ENCODE measurements around a stretch of chr1.

DNA sequence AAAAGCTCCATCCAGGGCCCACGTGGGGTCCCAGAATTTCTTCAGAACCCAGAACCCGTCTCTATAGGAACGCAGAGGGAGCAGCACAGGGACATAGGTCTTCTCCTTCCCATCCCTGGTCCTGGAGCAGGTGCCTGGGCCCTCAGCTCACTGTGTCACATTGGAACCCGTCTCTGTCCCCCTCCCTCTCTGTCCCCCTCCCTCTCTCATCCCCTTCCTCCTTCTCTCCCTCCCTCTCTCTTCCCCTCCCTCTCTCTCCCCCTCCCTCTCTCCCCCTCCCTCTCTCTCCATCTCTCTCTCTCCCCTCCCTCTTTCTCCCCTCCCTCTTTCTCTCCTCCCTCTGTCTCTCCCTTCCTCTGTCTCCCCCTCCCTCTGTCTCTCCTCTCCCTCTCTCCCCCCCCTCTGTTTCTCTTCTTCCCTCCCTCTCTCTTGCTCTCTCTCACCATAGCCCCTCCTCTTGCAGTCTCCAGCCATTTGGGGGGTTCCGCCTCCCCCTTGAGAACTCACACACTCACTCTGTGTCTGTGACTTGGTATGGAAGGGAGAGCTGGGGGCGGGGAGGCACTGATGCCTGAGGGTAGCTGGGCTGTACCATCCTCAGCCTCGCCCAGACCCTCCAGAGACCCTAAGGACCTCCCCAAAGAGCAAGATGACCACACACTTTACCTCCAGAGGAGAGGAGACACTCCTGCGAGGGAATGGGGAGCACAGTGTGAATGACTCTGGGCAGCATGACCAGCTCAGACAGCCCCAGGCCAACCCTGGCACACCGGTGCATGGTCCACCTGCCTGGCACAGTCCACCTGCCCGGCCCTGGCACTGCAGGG, 102.9 kb upstream of the ARHGEF16 start:
- PRO-cap: no peak

- PRO-cap: no peak
These were observed 80.8 kb upstream of the ARHGEF16 start for GRCh38 chr1:3373596-3374221.

GRCh38 chr1:3457216-3458147, 3.0 kb downstream of the ARHGEF16 start:
- PRO-cap: no peak

- PRO-cap: no peak
These were observed 75.0 kb downstream of the ARHGEF16 start for GRCh38 chr1:3529409-3529851.

DNA sequence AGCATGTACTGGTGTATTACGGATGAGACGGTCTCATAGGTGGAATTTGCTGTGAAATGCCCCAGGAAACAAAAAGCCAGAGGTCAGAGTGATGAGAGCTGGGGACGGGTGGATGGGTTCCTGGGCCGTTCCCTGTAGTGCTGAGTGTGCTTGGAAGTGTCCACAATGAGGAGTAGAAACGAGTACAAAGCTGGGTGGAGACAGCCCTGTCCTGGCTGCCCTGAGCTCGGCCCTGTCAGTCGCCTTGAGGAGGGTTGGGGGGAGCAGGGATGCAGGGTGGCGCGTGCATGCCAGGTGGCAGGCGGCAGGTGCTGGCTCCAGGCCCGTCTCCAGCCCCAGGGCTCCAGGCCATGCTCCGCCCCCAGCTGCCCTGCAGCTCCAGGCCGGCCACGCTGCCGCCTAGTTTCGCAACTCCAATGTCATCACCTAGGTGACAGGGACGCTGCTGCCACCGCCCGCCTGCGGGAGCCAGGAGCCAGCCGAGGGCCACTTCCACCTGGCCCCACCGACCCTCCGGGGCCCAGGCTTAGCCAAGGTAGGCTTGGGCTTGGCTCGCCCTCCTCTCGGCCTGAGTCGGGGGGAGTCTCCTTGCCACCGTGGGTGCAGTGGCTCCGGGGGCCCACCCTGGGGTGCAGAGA, 16.4 kb downstream of the TP73 start:
- PRO-cap: no peak

GRCh38 chr1:3740969-3741876, 11.0 kb upstream of the CCDC27 start:
- PRO-cap: no peak

- PRO-cap: no peak
These were observed 6.5 kb downstream of the SMIM1 start for GRCh38 chr1:3778790-3779766.

GRCh38 chr1:3783909-3784951, 11.7 kb downstream of the SMIM1 start:
- PRO-cap: no peak

GRCh38 chr1:4027538-4027961, 127.5 kb upstream of the C1orf174 start:
- PRO-cap: bidirectional peak, plus-strand start at chr1:4027753, minus-strand start at chr1:4027646

DNA sequence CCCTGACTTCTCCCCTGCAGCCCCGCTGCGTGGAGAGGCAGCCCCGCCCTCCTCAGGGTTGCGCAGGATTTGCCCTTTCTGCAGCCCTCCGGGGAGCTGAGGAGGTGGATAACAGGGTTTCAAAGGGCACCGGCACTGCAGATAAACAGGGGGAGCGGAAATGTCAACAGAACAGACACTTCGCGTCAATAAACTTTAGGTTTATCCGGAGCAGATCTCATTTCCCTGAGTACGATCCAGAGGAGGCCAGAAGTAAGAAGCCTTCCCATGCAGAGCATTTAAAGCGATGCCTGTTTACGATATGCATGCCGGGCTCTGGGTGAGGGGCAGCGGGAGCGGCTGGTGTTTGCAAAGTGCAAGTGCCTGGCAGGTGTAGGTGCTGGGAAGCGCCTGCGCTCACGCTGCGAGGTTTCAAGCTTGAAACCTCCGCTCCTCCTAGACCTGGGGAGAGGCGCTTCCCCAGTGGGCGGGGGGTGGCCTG, 56.6 kb downstream of the AJAP1 start:
- PRO-cap: no peak

DNA sequence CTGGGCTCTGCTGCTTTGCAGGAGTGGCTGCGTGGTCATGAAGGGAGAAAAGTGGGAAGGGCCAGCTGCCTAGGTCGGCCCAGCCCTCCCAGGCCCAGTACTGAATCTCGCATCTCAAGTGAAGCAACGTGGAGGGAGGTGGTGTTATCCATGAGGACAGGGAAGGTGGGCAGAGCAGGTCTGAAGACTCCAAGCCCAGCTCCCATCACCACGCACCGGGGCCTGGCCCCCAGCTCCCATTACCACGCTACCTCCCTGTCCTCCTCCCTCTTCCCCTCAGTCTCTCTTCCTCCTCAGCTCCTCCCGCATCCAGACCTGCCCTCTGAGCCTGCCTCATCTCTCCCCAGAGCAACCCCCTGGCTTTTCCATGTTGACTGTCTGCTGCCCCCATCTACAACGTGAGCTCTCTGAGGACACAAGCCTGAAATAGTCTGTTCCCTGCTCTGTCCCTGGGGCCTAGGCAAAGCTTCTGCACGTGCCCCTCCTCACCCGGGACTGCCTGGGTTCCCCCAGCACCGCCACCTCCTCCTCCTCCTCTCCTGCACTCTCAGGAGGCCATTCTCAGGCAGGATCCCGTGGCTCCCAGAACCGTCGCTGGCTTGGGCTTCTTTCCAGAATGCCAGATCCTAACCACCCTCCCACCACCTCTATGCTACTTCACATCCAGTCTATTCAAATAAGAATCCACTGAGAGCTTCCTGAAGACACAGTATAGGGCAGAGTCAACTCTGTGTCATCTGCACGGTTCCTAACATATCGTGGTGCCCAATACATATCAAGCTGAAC, 11.4 kb downstream of the NPHP4 start:
- PRO-cap: no peak

- PRO-cap: no peak
These were observed 25.9 kb downstream of the CHD5 start for GRCh38 chr1:6154213-6154675.

DNA sequence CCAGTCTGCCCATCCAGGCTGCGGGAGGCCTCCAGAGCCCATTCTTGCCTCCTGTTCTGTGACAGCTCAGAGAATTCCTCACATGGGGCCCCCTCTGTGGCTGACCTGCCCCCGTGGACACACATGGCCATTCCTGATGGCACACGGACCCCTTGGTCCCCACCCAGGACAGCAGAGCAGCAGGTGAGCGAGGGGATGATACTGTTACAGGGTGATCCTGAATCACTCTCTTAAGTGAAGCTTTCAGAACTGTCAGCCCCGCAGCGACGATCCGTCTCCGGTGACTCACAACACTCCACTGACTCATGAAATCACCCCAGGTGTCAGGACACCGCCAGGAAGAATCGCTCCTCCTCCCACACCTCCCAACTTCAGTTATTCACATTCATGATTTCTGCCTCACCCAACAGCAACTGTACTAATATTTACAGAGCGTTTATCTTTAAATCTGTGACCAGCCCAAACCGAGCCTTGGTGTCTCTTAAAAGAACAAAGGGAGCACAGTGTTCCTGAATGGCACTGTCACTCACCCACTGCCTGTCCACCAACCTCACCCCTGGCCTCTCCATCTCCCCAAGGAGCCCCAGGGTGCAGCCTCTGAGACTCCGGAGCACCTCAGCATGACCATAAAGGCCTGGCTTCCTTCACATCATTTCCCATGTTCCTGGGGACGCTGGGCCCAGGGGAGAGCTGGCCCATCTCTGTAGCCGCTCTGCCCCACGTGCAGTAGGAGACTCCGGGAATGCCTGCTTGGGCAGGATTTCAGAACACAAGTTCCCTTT, 22.3 kb downstream of the CHD5 start:
- PRO-cap: no peak

DNA sequence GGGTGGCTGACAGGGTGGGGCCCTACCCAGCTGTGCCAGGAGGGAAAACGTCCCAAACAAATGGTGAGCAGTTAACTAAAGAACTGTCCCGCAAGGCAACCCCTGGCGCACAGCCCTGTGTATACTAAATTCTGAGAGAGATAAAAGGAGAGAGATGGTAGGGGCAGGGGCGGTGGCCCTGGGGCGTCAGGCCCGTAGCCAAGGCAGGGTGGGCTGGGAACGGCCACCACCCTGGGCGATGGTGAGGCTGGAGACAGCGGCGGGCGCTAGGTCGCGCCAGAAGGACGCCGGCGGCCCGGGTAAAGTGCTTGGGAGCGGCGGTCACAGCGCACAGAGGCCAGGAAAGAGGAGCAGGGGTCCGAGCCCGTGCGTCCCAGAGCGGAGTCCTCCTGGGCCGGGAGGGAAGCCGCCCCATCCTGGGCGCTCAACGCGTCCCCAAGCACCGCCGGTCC, 1.1 kb downstream of the CHD5 start:
- PRO-cap: no peak

DNA sequence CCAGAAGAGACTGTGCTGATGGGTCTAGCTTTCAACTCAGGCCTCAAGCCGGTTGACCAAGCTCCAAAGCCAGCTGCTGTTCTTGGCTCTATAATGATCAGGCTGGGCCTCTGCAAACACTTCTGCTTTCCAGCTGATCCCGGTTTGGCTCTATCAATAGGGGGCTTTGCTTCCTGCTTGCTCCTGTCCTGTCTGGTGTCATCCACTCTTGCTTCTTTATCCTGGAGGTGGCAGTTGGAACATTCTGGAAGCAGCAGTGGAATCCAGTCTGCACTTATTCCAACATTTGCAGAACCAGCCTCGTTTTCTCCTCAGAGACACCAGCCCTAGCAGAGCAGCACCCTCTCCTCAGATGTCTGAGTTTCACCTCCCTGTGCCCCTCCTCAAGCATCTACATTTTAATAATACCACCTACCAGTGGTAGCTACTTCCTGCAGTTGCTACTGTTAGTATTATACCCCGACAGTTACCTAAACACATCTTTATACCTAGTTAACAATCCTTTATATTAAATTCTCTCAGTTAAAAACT, 1.2 kb upstream of the RPL22 start:
- PRO-cap: no peak

DNA sequence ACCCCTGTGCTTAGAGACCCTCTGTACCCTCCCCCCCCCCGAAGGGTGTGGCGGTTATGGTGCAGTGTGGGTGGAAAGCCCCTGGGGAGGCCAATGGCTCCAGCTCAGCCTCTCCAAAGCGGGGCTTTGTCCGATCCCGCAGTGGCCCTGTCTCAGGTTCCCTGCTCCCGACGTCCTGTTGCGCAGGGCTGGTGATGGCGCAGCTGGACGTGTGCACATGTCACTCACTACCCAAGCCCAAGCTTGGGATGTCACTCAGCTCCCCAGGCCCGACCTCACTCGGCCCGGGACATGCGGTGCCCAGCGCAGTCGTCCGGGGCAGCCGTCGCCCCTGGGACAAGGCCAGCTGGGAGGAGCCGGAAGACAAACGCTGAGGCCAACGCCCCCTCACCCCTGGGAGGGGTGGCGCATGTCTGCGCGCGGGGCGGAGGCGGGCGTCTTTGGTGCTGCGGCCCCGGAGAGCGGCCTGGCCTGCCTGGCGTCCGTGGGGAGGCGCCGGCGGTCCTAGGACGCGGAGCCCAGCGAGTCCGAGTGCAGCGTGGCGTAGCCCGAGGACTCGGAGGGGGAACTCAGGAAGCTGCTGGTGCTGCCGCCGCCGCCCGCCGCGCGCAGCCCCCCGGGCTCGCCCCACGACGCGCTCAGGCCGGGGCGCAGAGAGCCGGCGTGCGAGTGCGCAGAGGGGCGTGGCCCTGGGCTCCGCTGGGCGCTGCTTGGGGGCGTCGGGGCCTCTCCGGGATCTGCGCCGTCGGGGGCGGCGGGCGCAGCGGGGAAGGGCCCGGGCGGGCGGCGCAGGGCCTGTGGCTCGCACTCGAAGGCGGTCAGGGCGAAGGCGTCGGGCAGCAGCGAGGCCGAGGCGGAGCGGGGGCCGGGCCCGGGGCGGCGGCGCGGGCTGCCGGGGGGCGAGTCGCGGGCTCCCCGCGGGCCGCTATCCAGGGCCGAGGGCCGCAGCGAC, 5.1 kb downstream of the HES3 start:
- PRO-cap: no peak

DNA sequence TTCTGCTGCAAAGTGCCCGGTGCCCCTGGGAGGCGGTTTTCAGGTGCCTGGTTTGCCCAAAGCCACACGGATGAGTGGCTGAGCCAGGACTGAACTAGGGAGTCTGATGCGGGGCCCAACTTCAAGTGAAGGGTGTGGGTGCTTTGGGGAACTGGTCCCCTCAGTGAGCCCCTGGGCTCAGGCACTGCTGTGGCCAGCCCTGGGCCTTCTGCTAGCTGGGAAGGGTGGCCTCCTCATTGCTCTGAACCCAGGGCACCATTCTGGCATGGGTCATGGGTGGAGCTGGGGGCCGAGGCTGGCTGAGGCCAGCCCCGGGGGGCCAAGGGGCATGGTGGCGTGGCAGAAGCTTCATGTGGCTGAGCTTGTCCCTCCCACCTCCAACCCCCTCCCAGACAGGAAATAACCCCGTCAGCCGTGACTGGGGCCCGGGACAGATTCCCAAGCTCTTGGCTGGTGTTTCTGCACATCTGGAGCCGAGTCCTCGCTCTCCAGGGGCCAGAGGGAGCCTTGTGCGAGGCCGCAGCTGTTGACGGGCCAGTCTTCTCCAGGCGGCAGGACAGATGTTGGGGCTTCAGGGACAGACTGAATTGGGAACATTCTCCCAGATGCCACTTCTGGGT, 2.0 kb upstream of the GPR153 start:
- PRO-cap: no peak

- PRO-cap: no peak
These were observed 33.2 kb upstream of the GPR153 start for GRCh38 chr1:6294067-6294488.

DNA sequence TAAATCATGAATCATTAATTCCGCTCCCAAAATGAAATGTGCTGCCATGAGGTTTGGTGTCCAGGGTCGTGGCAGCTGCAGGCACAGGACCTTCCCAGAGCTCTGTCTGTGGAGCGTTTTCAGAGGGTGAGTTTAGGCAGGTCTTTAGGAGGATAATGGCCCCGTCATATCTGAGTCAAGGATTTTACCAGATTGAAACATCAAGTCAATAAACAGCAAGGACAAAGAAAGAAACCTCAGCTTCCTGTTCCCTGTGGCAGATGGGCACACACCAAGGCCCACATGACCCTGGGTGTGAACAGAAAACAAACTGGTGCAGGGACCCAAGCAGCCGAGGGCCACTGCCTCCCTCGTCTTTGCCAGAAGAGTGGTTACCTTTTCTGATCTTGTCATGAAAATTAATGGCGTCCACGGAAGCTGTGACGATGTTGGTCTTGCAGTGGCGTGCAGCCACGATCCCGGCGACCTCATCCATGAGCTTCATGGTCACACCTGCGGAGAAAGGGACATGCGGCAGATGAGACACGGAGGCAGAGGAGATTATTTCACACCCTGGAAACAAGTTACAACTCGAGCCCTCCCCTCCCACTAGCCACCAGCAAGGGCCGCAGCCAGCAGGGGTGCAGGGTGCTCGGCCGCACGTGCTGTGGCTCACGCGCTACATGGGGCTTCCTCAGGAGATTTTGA, 33.7 kb upstream of the GPR153 start:
- PRO-cap: no peak

DNA sequence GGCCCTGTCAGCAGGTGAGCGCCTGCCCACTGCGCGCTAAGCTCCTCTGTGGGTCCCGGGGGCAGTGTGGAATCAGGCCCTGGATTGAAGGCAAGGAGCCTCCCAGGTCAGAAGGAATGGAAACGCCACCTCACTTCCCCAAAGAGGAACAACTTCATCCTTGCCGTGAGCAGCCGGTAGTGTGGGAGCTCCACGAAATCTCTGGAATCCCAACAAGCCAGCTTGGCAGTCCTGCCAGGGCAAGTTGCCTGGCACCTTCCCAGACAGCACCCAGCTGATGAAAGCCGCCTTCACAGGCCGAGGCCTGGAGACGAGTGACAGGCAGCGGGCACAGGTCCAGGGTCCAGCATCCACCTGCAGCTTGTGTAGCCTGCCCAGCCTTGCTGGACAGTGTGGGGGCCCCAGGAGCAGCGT, 43.2 kb downstream of the ACOT7 start:
- PRO-cap: no peak